ENCODE results near the genes ZNF616 and ZNF320.

GRCh38 chr19:52138287-52138567 lies 1.5 kb downstream of the ZNF616 start:
- RRBS, result no CpG with 5 or more reads among the region's 3 CpGs

DNA sequence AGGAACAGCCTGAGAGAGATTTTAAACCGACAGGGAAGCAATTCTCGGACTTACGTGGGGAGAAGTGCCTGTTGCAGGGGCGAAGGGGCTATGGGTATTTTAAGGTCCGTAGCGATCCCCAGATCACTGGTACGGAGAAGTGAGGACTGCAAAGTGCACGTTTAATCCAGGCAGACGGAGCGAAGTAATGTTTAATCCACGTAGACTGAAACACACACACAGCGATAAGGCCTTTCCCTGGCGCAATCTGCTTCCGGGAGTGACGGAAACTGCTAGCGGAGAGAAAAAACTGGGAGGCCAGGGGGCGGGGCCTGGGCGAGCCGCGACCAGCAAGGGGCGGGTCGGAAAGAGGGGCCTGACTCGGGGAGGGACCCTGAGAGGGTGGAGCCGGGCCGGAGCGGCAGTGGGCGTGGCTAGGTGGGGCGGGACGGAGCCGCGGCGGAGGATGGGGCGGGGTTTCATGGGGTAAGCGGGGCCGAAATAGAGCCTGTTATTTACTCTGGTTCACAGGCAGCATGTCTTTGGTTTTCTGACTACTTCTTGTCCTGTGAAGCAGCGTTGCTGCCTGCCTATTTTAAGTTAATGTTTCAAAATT lies at the start of gene ZNF616:
ZNF616 (minus strand) TSS at position 261 of the 595 bp plus-strand sequence.
- RRBS, result no CpG with 5 or more reads among the region's 36 CpGs

DNA sequence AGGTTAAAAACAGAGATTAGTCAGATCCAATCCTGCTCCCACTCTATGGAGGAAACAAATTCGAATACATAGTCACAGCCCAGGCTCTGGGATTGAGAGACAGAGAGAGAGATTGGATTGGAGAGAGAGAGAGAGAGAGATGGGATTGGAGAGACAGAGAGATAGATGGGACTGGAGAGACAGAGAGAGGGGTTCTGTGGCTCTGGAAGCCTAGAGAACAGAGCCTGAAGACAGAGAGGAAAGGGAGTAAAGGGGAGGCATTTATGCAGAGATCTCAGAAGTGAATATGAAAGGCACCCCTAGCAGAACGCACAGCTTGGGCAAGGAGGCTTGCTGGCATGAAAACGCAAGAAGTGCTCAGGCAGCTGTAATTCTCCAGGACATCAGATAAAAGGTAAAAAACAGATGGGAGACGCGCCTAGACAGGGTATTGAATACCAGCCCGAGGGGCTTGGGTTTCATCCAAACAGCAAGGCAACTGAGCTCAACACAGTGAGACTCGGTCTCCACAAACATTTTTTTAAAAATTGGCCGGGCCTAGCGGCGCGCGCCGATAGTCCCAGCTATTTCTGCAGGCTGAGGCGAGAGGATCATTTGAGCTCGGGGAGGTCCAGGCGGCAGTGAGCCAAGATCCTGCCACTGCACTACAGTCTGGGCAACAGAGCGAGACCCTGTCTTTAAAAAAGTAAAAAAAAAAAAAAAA lies 938 bp upstream of the PPP2R1A start:
- RRBS, result no CpG with 5 or more reads among the region's 17 CpGs

DNA sequence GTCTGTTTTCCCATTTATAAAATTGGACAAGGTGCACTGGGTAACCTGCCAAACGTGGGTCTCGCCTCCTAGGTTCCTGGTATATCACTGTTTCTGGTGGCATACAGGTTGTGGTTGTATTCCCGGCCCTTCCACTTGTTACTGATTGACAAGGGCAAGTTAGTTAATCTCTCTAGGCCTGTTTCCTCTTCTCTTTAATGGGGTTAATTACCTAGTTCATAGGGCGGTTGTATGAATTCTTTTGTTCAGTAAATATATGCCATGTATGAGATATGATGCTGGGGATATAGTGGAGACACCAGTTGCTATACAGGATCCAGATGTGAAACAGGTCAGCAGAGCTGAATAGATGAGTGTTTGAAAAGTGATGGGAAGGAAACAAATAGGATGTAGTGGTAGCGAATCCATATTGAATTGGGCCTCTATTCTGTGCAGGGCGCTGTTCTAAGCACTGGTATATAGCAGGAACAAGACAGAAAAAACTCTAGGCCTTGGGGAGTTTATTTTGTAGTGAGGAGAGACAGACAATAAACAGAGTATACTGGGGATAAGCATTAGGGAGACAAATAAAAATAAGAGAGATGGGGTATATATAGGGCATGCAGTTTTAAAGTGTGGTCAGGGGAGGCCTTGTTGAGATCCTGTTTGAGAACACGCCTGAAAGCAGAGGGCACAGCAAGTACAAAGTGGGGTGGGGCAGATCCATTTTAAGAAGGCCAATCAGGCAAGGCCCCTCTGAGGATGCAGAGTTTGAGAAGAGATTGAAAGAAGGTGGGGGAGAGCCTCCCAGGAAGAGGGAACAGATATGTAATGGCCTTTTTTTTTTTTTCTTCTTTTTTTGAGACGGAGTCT lies 1.9 kb downstream of the PPP2R1A start:
- RRBS, result no CpG with 5 or more reads among the region's 8 CpGs

DNA sequence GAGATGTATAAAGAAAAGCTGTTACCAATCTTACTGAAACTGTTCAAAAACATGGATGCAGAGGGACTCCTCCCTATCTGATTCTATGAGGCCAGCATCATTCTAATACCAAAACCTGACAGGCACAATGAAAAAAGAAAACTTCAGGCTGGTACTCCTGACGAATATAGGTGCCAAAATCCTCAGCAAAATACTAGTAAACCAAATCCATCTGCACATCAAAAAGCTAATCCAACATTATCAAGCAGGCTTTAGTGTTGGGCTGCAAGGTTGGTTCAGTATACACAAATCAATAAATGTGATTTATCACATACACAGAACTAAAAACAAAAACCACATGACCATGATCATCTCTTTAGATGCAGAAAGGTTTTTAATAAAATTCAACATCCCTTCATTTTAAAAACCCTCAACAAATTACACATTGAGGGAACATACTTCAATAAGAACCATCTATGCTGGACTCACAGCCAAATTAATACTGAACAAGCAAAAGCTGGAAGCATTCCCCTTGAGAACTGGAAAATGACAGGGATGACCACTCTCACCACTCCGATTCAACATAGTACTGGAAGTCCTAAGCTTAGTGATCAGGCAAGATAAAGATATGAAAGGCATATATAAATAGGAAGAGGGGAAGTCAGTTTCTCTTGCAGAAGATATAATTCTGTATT lies 12.5 kb upstream of the ZNF610 start:
- RRBS, result no CpG with 5 or more reads among the region's 2 CpGs

DNA sequence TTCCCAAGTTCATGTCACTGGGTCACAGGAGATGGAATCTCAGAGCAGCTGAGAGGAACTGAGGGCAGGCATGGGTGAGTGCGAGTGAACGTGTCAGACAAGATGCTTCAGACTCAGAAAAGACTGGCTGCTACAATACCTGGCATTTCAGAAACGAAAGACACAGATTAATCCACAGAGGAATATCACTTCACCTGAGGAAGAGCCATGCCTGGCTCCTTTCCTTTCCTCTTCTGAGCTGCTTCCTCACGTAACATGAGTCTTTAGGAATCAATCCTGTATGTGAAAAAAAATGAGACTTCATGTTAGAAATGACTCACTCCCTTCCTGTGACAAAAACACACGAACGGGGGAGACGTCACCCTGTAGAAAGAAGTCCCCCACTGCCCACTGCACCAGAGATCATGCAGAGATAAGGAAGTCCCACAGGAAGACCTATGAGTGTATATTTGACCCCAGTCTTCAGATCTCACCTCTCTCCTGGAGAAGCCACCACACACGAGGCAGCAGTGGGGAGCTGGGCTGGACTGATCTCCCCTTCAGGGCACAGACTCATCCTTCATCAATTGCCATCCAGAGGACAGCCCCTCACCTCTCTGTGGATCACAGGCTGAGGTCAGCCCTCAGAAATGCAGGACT lies 19.1 kb downstream of the ZNF611 start:
- RRBS, result no CpG with 5 or more reads among the region's 8 CpGs

DNA sequence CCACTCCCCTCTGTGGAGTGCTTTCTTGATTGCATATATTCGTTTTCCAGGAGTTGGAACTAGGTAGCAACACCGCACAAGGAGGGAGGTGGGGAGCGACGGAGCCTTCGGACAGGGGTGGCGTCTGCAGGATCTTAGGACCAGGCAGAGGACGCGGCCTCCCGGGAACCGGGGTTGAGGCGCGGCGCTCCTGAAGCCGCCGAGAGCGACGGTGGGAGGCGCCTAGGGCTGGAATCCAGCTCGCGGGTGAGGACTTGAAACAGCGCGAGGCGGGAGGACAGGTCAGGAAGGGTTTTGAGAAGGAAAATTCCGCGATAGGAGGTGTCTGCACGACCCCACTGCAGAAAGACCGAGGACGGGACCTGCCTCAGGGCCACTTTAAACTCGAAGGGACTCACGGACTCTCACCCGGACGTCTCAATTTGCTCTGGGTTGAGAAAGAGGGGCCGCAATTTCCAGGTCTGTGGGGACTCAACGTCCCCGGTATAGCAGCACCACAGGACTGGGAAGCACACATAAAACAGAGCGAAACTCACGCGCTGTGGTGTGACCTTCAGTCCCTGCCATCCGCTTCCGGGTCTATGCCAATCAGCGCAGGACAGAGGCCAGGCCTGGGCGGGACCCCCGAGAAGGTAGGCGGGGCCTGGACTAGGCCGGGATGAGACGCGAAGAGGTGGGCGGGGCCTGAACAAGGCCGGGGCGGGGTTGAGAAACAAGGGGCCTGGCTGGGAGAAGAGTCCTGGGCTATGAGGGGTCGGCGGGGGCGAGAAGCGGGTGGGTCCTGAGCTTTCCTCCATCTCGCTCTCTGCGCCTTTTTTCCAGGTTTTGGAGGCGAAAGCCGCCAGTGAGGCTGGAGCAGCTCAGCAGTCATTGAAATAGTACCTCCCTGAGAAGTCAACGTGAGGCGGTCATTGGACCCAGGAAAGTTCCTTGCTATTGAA lies at the start of gene ZNF320:
ZNF320 (minus strand) TSS at position 524 of the 941 bp plus-strand sequence.
- RRBS, result under 1% methylated on average over 12 of the region's 60 CpGs

DNA sequence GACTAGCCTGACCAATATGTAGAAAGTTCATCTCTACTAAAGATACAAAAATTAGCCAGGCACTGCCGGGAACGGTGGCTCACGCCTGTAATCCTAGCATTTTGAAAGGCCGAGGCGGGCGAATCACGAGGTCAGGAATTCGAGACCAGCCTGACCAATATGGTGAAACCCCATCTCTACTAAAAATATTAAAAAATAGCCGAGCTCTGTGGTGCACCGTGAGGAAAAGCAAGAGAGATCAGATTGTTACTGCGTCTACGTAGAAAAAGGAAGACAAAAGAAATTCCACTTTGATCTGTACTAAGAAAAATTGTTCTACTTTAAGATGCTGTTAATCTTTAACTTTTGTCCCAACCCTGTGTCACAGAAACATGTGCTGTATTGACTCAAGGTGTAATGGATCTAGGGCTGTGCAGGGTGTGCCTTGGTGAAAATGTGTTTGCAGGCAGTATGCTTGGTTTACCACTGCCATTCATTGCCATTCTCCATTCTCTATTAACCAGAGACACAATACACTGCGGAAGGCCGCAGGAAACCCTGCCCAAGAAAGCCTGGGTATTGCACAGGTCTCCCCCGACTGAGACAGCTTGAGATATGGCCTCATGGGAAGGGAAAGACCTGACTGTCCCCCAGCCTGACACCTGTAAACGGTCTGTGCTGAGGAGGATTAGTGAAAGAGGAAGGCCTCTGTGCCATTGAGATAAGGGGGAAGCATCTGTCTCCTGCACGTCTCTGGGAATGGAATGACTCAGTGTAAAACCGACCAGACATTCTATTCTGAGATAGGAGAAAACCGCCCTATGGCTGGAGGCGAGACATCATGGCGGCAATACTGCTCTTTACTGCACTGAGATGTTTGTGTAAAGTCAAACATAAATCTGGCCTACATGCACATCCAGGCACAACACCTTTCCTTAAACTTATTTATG lies 12.9 kb upstream of the ZNF888 start:
- RRBS, result no CpG with 5 or more reads among the region's 21 CpGs

DNA sequence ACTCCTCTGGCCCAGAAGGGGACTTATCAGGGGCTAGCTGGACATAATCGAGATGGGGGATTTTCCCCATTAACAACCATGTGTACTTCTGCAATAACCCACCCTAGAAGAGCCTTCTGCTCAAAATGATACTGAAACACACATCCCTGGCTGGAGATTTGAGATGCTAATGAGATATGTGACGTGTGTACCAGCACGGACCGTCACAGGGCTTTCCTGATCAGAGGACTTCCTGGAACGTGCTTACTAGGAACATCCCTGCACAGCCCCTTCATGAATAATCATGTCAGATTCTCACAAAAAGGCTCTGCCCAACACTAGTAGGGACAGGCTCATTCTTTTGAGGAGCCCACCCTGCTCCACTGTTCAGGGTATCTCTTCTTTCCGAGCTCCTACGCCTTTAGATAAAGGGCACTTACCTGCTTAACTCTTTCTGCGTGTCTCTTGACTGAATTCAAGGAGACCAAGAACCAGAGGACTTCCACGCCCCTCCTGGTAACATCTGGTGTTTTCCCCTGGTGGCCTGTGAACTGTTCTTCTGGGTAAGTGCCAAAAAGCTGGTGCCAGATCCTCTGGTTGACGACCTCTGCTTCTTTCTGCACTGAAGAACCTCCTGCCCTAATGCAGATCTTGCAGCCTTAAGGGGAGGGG lies 6.4 kb upstream of the ERVV-1 start:
- RRBS, result no CpG with 5 or more reads among the region's 10 CpGs

DNA sequence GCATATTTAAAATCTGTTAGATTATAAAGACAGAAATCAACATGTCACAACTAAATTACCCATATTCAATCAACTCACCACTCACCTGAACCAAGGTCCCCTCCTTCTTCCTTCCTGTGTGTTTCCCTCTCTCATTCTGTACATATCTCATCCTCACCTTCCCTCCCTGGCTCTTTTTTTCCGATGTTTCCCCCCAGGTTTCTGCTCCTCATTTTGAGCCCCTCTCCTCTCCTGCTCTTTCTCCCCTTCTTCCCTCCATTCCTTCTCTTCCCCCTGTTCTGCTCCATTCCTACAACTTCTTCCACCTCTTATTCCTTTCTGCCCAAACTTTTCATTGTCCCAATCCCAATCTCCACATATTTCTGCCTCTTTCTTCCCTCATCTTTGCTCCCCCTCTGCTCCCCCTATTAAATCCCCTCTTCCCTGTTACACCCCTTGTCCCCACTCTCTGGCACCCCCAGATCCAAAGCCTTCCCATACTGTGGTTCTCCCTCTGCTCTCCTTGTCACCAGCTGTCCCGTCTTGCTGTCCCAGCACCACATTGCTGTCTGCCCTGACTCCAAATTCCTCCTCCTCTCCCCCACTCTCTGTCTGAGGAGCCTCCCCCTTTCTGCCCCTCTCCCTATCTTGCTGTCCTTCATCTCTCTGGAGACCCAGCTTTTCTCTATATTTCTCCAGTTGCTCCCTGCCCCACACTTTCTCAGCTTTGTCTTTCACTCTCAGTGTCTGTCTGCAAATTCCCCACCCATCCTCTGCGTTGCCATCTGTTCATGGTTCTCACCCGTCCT lies 13.4 kb downstream of the ZNF160 start:
- RRBS, result no CpG with 5 or more reads among the region's 4 CpGs

DNA sequence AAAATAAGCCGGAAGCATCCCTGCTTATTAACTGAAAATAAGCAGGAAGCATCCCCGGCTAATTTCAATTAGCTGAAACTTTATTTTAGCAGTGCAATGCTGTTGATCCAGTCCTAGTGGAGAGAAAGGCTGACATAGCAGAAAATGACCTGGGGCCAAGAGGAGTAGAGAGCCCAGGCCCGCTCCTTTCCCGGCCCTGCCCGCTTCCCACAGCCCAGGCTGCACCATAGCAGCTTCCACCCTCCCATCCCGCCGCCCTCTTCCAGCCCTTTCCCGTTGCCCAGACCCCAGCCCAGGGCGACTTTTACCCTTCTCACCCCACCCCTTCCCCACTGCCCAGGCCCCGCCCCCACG lies 8.5 kb downstream of the ZNF160 start:
- RRBS, result no CpG with 5 or more reads among the region's 11 CpGs

DNA sequence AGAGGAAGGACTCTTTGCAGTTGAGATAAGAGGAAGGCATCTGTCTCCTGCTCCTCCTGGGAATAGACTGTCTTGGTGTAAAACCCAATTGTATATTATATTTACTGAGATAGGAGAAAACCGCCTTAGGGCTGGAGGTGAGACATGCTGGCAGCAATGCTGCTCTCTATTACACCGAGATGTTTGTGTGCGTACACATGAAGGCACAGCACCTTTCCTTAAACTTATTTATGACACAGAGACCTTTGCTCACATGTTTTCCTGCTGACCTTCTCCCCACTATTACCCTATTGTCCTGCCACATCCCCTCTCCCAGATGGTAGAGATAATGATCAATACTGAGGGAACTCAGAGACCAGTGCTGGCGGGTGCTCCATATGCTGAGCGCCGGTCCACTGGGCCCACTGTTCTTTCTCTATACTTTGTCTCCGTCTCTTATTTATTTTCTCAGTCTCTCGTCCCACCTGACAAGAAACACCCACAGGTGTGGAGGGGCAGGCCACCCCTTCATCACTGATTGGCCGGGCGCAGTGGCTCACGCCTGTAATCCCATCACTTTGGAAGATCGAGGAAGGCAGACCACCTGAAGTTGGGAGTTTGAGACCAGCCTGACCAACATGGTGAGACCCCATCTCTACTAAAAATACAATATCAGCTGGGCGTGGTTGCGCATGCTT lies 30.7 kb downstream of the ZNF813 start:
- RRBS, result no CpG with 5 or more reads among the region's 14 CpGs

DNA sequence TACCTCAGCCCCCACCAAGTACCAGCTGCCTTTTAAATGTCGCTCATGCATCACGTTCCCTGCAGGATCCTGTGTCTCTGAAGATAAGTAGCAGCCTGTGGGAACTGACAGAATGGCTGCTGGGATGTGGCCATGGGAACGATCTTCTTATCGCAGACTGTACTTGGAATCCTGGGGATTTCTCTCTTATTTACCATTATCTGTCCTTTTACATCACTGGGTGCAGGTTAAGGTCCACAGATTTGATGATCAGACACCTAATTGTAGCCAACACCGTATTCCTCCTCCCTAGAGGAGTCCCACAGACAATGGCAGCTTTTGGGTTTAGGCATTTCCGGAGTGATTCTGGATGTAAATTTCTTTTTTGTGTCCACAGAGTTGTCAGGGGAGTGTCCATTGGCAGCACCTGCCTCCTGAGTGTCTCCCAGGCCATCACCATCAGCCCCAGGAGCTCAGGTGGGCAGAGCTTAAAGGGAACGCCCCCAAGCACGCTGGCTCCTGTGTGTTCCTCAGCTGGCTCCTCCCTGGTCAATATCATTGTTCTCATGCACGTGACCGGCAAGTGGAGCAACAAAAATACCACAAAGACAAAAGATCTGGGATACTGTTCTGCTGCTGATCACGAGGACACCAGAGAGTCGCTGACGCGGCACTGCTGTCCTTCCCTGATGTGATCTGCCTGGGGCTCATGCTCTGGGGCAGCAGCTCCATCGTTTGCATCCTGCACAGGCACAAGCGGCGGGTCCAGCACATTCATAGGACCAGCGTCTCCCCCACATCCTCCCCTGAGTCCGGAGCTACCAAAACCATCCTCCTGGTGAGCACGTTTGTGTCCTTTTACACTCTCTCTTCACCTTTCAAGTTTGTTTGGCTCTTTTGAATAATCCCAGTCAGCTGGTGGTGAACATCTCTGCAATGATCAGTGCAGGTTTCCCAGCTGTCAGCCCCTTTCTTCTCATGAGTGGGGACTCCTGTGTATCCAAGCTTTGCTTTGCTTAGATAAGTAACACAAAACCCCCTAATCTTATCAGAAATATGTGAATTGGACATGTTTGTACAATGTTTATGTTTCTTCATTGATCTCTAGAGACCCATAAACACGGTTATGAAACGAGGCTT lies 34.3 kb upstream of the ZNF331 start:
- RRBS, result no CpG with 5 or more reads among the region's 22 CpGs

GRCh38 chr19:53538510-53538893 lies 557 bp downstream of the ZNF331 start:
- RRBS, result no CpG with 5 or more reads among the region's 19 CpGs

DNA sequence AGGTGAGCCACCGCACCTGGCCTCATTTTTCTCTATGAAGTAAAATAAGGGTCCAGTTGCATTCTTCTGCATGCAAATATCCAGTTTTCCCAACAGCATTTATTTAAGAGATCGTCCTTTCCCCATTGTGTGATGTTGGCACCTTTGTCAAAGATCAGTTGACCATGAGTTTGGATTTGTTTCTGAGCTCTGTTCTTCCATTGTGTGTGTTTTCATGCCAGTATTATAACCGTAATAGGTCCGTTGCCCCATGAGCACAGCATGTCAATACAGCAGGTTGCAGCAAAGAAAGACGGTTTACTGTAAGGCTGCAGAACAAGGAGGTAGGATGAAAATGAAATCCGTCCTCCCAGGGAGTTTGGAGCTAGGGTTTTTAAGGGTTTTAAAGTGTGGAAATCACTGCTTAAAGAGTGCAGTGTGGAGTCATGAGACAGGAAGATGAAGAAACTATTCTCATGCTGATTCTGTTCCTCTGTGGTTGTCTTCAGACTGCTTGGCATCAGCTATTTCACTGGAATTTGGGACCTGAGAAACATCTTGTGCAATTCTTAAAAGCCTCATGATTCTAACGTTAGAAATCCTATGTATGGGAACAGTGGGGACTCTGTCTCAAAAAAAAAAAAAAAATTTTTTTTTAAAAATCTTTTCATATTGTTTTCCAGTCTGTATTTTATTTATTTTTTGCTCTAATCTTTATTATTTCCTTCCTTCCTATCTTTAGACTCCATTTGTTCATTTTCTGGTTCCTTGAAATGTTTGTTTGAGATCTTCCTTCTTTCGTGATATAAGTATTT lies 11.3 kb downstream of the ZNF331 start:
- RRBS, result no CpG with 5 or more reads among the region's 8 CpGs

DNA sequence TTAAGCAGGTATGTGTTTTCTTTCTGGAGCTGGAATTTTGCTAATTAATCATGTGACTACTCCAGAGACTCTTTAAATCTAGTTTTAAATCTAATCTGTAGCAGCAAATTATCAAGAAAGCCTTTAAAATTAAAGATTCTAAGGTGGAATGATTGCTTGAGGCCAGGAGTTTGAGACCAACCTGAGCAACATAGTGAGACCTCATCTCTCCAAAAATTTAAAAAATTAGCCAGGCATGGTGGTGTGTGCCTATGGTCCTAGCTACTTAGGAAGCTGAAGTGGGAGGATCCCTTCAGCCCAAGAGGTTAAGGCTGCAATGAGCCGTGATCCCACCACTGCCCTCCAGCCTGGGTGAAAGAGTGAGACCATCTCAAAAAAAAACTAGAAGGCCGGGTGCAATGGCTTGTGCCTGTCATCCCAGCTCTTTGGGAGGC lies 23.6 kb downstream of the ZNF331 start:
- RRBS, result no CpG with 5 or more reads among the region's 2 CpGs

- RRBS, result no CpG with 5 or more reads among the region's 11 CpGs
Observed at GRCh38 chr19:53851581-53852326, 15.9 kb upstream of the MYADM start.

DNA sequence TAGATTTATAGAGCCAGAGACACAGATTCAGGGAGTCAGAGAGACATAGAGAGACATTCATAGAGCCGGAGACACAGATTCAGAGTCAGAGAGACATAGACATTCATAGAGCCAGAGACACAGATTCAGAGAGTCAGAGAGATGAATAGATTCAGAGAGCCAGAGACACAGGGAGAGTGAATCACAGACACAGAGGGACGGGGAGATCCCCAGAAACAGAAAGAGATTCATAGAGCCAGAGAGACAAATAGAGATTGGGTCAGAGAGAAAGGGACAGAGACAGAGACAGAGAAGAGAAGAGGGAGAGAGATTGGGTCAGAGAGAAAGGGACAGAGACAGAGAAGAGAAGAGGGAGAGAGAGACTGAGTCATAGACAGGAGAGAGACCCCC lies 1.3 kb upstream of the PRKCG start:
- RRBS, result no CpG with 5 or more reads among the region's 2 CpGs

DNA sequence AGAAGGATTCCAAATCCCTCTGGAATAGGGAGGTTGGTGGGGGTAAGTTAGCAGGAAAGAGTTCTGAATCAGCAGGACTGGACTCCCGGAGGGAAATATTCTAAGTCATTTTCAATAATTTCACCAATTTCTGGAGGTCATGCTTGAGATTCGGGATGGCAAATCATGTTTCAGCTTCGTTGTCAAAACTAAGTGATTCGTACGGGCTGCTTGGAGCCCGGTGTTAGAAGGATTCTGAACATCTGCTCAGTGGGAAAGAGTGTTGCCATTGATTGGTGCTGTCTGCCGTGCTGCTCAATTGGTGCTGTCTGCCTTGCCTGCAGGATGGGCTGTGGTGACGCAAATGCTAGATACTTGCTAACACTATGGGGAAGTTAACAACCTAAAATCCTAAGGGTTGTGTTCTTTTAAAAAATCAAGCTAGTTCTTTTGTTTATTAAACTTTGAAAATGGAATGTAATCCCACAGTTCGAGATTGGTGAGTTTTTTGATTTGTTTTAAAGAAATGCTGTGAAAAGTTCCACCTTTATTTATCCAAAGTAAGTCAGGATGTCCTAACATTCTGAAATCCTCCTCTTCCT lies 17.3 kb upstream of the CACNG8 start:
- RRBS, result 88% methylated on average over 1 of the region's 9 CpGs

- RRBS, result no CpG with 5 or more reads among the region's 34 CpGs
Observed at GRCh38 chr19:53961784-53962581, 754 bp upstream of the CACNG8 start.